ENCODE data around the gene ZNF516.

DNA sequence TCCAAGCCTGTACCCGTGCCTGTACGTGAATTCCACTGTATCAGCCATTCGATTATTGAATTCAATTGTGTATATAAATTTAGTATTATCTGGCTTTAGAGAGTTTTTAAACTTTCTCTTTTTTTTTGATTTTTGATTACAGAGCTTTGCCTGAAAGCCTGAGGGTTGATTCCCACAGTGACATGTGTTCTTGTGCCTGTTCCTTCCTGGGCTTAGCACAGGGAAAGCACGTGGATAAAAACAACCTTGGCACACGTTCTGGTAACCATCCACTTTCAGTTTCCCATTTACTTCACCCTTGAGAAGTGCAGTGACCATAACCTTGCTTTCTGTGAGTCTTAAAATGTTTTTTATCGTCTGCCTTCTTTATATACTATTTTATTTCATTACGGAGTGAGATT is 11.6 kb downstream of the CD226 start:
- RRBS, result no CpG with 5 or more reads among the region's 7 CpGs

DNA sequence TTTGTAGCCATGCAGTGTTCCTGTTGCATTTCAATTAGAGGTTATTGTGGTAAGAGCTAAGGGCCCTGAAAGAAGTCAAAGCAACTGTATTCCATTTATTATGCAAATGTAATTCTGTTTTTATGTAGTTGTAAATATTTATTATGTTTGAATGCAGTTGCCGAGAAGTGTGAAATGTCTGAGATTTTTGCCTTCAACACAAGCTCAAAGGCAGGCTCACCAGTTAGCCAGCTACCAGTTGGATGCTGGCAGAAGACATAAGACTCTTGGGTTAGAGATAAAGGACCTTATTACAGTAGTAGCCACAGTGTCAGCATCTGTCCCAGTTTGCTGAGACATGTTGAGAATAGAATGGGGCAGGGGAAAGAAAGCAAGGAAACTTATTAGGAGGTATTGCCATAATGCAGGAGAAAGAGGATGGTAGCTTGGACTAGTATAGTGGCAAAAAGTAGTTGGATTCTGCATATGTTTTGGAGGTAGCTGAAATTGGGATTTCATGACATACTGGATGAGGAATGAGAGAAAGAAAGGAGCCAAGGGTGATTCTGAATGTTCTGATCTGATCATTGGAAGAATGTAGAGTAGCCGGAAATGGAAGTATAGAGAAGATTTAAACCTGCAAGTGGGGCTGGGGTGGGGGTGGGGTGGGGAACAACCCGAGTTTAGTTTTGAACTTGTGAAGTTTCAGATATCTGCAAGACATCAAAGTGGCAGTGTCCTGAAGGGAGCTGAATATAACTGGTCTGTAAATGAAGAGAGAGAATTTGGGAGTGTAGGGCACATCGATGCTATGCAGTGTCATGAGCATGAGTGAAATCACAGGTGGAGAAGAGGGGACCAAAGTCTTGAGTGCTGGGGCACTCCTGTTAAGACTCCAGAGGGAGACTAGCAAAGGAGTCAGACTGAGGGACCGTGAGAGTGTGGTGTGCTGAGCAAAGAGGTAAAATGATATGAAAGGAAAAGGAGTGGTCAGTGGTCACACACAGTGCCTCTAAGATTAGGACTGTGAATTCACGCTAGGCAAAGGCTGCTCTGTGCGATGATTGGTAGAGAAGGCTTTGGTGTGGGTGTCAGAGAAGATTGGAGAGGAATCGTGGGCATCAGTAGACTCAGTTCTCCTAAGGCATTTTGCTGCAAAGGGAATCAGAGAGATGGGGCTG is 12.4 kb downstream of the SOCS6 start:
- RRBS, result no CpG with 5 or more reads among the region's 8 CpGs

DNA sequence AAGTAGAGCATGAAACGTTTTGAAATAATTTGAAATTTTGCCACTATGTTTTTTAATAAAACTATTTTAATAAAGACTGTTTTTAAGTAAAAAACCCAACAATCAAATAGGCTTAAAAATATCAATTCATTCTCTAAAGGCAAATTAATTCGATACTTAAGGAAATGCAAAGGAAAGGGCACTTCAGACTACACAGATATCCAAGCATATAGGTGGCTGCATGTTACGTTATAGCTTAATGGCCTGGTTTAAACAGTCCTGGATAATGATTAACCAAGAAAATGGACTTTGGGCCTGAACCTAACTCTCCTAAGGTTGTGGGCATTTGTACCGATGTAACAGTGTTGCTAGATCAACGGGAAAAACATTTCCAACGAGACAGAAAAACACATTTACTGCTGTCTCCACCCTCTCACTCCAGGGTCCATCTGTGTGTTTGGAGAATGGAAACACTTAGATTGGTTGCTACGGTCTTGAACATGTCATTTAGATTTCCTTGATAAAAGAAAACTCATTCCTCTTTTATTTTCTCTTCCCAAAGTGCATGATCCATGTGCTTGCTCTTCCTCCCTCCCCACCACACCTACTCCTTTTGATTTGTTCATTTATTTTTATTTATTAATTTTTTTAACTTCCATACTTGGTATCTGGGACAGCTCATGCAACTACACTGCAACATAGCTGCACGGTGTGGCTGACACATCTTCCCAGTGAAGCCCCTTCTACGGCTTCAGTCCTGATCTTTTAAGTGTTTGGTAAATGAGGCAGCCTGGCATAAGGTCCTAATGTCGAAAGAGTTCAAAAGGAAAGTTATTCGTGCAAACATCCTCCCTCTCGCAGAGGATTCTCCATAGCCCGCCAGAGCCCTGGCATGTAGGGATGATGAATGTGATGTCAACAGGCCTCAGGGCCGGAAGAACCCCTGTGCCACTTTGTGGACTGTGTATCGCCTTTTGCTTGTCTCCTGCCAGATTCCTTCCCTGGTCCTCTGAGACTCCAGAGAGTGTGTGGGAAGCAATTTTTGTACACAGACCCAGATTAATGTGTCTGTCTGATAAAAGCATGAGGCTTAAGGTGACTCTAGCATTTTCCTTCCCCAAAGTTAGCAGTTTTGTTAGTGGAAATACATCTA is 88.2 kb downstream of the SOCS6 start:
- RRBS, result no CpG with 5 or more reads among the region's 15 CpGs

DNA sequence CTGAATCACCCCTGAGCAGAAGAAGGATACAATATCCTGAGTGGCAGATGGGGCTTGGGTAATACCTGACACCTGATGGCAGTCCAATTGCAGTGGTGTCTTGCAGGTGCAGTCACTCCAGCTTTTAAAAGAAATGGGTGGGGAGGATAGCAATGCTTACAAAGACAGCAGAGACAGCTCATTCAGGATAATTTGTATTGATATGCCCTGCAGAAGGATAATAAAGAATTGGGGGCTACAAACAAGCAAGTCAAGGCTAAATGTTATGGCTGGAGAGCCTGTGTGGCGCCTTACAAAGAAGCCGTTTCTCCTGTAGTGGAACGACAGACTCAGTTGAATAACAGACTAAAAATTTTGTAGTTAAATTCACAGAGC is 456.8 kb downstream of the SOCS6 start:
- RRBS, result no CpG with 5 or more reads among the region's 3 CpGs

- RRBS, result no CpG with 5 or more reads among the region's 2 CpGs
Measured at GRCh38 chr18:70996541-70996782, 707.6 kb downstream of the SOCS6 start.

GRCh38 chr18:71212356-71213005 is 923.6 kb downstream of the SOCS6 start:
- RRBS, result no CpG with 5 or more reads among the region's 60 CpGs

DNA sequence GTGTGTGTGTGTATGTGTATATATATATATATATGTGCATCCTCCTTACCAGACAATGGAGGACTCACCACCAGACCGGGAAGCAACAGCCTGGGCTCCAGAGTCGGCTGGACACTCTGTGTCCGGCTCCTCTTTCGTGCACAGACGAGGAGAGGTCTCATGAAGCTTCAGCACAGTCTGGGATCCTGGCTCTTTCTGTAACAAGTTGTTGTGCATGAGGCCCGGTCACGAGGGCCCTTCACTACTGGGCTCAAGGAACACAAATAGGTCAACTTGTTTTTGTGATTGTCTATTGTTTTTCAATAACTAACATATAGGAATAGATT is 965.4 kb downstream of the CBLN2 start:
- RRBS, result 94% methylated on average over 5 of the region's 7 CpGs

DNA sequence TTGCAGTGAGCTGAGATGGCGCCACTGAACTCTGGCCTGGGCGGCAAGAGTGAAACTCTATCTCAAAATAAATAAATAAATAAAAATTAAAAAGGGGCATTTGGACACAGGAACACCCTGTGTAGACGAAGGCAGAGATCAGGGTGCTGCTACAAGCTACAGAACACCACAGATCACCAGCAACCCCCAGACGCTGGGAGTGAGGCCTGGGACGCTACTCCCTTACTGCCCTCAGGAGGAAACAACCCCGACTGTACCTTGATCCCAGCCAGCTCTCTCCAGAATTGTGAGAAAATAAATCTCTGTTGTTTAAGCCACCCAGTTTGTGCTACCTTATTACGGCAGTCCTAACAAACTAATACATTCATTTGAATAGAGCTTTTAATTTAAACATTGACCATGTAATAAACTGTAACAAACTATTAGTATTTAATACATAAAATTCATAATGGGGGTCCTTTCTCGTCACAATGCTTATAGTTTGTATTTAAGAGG is 58.8 kb downstream of the CYB5A start:
- RRBS, result no CpG with 5 or more reads among the region's 8 CpGs

GRCh38 chr18:74284153-74285028 is 7.4 kb downstream of the CYB5A start:
- RRBS, result no CpG with 5 or more reads among the region's 12 CpGs

GRCh38 chr18:74288547-74289116 is 3.1 kb downstream of the CYB5A start:
- RRBS, result no CpG with 5 or more reads among the region's 12 CpGs

DNA sequence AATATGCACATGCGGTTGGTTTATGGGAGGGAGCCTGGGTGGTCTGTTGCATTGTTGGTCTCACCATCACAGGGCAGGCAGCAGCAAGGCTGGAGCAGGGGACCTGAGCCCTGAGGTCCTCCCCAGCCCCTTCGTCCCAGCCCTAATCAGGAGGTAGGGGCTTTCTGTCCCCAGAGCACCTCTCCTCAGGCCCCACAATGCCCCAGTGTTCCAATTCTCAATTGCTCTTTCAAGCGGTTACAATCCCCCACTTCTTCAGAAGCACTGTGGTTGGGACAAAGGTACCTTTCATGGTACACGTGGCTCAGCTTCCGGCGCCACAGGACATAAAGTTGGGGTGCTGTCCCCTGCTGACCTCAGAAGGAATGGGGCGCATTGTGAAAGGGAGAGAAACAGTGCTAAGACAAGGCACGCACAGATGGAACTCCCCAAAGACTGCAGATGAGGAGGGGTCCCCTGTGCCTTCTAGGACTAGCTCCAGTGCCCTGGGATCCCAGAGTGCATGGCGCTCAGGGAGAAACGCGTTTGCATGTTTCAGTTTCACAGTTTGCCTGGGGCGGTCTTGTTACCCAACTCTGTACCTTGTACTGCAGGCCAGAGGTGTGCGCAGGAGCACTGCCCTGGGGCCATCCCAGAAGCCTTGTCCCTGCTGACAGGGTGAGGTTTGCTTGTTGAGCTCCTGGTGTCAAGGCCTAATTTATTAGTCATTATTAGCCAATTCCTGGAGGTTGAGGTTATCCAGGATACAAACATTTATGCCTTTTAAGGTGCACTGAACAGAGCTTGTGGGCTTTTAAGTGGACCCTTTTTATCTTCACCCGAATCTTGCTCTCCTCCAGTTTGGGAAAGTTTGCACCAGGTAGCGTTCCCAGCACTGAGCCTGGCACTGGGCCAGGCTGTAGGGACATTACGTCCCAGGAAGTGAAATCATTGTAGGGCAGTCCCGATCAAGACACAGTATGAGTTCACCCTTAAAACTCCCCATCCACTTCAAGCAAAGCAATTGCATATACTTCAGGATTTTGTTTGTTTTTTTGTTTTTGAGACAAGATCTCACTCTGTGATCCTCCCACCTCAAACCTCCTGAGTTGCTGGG is 7.6 kb downstream of the CNDP1 start:
- RRBS, result no CpG with 5 or more reads among the region's 17 CpGs

- RRBS, result no CpG with 5 or more reads among the region's 18 CpGs
Measured at GRCh38 chr18:75066828-75067521, 142.0 kb downstream of the PTGR3 start.

- RRBS, result no CpG with 5 or more reads among the region's 36 CpGs
Measured at GRCh38 chr18:75070470-75071671, 138.1 kb downstream of the PTGR3 start.

DNA sequence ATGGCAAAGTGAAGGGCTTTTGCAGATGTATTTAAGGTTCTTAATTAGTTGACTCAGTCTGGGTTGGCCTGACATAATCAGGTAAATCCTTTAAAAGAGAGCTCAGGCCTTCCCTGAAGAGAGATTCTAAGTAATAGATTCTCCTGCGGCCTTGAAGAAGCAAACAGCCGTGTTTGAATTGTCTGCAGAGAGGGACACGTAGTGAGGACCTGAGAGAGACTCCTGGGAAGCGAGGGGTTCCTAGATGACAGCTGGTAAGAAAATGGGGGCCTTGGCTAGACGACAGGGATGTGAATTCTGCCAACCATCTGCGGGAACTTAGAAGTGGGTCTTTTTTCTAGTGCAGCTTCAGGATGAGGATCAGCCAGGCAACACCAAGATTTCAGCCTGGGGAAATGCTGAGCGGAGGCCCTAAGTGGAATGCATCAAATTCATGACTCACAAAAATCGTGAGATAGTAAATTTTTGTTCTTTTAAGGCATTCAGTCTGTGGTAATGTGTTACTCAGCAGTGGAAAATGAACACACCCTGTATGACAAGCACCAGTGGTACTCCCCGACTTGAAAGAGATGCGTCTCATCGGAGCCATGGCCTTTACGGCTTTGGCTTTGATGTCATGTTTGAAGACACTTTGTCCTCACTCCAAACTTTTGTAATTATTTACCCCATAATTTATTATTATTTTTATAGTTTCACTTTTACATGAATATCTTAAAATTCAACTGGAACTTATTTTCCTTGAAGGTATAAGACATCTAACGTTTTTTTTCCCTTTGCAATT is 62.2 kb upstream of the SMIM21 start:
- RRBS, result no CpG with 5 or more reads among the region's 13 CpGs

DNA sequence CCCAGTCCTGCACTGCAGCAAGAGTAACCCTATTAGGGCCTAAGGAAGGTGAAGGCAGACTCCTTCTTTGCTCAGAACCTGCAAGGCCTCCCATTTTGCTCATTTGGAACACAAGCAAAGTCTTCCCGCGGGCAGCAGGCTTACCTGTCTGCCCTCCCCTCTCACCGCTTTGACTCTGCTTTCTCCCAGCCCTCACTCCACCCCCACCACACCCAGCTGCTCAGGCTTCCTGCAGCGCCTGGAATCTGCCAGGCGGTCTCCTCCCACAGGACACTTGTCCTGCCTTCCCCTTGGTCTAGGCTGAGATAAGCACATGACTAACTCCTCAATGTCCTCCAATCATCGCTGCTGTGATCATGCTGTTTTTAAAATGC is 430.1 kb downstream of the ZNF516 start:
- RRBS, result no CpG with 5 or more reads among the region's 6 CpGs

DNA sequence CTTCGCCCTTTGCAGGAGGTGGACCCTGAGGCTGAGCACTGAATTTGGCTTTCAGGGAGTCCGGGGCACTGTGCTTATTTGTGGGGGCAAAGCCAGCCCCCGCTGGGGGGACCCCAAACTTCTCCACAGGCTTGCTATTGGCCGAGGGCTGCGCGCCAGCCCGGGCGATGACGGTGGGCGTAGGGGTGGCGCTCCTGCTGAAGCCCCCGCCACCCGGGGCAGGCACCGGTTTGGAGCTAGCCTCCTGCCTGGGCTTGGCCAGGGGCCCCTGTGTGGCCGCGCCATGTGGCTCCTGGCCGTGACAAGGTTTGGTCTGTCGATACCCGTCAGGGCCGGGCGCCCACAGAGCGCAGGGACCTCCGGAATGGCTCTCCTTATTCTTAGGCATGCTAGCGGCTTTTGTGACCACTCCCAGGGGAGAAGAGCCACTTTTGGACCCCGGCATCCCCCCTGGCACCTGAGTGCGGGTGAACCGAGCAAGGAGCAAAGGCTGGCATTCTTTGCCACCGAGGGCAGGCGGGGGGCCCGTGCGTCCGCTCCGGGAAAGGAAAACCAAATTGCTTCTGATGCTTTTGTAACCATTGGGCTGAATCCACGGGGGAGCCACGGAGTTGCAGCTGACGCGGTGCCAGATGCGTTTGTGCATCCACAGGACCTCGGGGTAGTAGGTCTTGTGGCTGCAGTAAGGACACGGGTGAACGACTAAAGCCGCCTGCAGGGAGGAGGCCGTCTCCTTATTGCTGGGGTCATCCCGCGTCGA is 115.7 kb downstream of the ZNF516 start:
- RRBS, result 97% methylated on average over 22 of the region's 46 CpGs

- RRBS, result 20% methylated on average over 10 of the region's 42 CpGs
Measured at GRCh38 chr18:76450812-76451782, 43.9 kb downstream of the ZNF516 start.

DNA sequence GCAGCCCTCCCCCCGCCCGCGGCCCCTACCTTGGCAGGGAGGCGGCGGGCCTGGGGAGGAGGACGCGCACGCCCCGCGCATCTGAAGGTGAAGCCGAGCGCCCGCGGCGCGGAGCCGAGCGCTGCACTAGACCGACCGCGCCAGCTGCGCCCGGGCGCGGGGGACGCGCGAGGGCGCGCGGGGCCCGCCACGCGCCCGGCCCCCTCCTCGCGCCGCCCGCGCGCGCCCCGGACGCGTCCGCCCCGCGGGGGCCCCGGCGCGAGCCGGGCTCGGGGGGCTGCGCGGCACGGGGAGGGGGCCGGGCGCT is at the start of gene ZNF516:
Gene ZNF516, minus strand, starts transcription at position 128 of the 307 bp plus-strand sequence.
- RRBS, result 5% methylated on average over 19 of the region's 58 CpGs

- RRBS, result no CpG with 5 or more reads among the region's 15 CpGs
Measured at GRCh38 chr18:76559239-76559624, 64.2 kb upstream of the ZNF516 start.

All from islet of Langerhans (tissue), 1 donor.